Ileum (tissue), 1 donor: ENCODE measurements around the gene BAAT.

GRCh38 chr9:99104320-99104977 lies 464 bp upstream of the TGFBR1 start:
- PRO-cap, result bidirectional peak, plus-strand start at chr9:99104730, minus-strand start at chr9:99104636; bidirectional peak, plus-strand start at chr9:99105120, minus-strand start at chr9:99104903

- PRO-cap, result no peak
Observed at GRCh38 chr9:99121534-99122167, 16.7 kb downstream of the TGFBR1 start.

DNA sequence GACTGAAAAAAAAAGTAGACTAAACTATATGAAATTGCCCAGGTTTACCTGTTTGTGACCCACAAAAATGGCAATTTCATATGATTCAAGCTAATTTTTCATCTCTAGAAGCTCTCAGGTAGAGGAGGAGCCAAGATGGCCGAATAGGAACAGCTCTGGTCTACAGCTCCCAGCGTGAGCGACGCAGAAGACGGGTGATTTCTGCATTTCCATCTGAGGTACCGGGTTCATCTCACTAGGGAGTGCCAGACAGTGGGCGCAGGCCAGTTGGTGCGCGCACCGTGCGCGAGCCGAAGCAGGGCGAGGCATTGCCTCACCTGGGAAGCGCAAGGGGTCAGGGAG lies 276.5 kb downstream of the SEC61B start:
- PRO-cap, result no peak

DNA sequence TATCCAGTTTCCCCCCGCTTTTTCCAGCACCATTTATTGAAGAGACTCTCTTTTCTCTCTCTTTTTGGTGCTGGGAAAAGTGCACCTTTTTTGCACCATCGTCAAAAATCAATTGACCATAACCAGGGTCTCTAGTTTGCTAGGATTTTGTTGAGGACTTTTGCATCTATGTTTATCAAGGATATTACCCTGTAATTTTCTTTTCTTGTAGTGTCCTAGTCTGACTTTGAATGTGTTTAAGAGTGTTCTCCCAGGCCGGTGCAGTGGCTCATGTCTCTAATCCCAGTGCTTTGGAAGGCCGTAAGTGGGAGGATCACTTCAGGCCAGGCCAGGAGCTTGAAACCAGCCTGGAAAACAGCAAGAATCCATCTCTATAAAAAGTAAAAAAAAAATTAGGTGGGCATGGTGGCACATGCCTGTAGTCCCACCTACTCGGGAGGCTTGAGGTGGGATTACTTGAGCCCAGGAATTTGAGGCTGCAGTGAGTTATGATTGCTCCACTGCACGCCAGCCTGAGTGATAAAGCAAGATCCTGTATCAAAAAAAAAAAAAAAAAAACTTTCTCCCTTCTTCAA lies 93.5 kb downstream of the STX17 start:
- PRO-cap, result no peak

GRCh38 chr9:100001767-100002412 lies 95.4 kb downstream of the STX17 start:
- PRO-cap, result no peak

GRCh38 chr9:100145057-100145533 lies 46.1 kb downstream of the INVS start:
- PRO-cap, result no peak

DNA sequence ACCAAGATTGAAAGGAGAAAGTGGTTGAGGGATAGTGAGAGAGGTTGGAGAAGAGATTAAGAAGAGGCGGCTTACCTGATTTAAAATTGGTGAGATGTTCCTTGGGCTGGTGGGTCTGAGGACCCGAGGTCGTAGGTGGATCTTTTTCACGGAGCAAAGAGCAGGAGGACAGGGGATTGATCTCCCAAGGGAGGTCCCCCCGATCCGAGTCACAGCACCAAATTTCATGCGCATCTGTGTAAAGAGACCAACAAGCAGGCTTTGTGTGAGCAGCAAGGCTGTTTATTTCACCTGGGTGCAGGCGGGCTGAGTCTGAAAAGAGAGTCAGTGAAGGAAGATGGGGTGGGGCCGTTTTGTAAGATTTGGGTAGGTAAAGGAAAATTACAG lies 46.8 kb downstream of the INVS start:
- PRO-cap, result no peak

- PRO-cap, result bidirectional peak, plus-strand start at chr9:100411856, minus-strand start at chr9:100411746
Observed at GRCh38 chr9:100411408-100411959, 15.5 kb upstream of the MSANTD3 start.

DNA sequence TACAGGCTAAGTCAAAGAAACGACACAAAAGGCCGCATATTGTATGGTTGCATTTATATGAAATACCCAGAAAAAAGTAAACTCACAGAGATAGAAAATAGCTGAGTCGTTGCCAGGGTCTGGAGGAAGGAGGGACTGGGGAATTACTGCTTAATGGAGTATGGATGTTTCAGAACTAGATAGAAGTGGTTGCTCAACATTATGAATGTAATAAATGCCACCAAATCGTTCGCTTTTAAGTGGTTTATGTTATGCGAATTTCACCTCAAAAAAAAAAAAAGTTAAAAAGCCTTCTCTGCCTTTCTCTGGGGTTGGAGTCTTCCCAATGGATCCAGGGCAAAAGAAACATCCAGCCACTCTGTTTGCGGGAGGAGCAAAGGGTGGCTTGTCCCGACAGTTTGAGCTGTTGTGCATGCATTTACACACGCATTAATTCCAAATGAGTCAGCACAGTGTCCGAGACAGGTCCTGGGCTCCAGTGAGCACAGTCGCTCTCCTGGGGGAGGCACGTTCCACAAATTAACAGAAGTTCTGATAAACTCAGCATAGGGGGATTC lies 630 bp upstream of the MSANTD3 start:
- PRO-cap, result no peak

GRCh38 chr9:100473880-100474653 lies 1.1 kb downstream of the TMEFF1 start:
- PRO-cap, result no peak

- PRO-cap, result no peak
Observed at GRCh38 chr9:101326426-101326622, 58.5 kb downstream of the BAAT start.

DNA sequence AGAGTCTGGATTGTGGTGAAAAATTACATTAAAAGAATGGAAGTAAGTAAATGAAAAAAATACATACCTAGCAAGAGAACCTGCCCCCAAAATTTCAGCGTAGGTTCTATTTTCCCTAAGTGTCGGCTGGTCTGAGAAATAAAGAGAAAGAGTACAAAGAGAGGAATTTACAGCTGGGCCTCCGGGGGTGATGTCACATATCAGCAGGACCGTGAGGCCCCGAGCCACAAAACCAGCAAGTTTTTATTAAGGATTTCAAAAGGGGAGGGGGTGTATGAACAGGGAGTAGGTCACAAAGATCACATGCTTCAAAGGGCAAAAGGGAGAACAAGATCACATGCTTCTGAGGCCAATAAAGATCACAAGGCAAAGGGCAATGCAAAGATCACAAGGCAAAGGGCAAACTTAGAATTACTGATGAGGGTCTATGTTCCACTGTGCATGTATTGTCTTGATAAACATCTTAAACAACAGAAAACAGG lies at the start of gene BAAT:
Gene BAAT (minus strand): TSS at position 219 of the 482 bp plus-strand sequence.
- PRO-cap, result no peak

GRCh38 chr9:101404876-101405516 lies 6.3 kb downstream of the ZNF189 start:
- PRO-cap, result no peak

DNA sequence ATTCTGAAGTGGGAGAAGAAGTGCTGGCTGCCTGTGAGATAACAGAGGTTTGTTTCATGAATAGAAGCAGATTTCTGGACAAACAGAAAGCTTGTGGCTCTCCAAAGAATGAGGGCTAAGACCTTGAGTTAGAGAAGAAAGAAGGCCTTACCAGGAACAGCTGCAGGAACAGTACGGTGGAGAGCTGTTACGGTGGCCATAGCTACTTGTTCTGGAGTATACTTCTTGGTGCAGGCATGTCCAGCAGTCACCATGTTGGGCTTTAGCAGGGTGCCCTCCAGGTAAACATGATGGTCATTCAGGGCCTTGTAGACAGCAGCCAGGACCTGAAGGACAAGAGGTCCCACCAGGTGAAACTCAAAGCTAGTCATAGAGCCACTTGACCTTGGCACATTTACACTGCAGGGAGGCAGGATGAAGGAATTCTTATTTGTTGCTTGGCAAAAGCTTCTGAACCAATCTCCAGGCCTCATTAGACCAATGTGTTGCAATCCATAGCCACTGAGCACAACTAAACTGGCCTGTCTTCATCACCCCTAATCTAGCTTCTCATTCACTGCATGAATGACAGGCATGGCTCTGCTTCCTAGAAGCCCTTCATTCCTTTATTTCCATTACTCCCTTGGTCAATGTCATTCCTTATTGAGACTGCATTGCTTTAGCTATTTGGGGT lies 10.1 kb downstream of the ALDOB start:
- PRO-cap, result no peak

DNA sequence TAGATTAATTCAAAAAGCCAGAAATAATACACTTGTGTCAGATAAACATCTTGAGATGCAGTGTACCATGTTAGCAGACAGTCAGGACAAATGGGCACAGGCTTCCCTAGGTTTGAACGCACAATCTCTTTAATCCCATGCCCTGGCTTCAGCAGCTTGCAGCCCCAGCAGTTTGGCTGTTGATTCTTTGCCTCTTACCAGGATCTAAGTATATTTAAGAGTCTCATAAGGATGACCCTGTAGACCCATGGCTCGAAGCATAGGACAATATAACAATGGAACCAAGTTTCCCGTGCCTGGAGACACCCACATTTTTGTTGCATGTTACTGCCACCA lies 19.4 kb downstream of the NIPSNAP3B start:
- PRO-cap, result no peak

DNA sequence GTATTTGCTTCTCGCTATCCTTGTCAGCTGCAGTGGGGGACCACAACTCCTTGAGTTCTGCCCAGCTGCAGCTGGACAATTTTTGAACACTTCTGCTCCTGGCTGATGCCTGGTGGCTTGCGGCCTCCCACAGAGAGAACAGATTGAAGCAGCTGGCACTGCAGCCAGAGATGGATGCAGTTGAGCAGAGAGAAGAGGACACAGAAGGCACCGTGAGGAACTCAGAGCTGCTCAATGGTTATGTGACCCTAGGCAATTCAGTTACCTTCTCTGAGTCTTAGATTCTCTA lies 134.5 kb upstream of the ABCA1 start:
- PRO-cap, result no peak

- PRO-cap, result no peak
Observed at GRCh38 chr9:105259811-105260916, 15.7 kb downstream of the SLC44A1 start.

DNA sequence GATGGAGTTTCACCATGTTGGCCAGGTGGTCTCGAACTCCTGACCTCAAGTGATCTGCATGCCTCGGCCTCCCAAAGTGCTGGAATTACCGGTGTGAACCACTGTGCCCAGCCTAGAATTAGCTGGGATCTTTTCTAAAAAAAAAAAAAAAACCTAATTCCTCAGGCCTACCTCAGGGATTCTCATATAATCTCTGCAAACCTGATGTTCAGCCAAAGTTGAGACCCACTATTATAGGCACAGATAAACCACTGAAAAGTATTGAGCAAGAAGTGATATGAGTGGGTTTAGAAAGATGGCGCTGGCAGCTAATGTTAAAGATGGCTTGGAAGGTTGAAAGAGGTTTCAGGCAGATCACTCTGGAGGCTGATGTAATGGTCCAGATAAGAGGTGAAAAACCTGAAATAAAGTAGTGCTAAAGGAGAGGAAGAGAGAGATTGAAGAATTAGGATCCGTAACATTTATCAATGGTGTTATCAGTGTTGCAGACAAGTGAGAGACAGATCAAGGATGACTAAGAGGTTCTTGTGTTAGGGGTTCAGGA lies 58.2 kb downstream of the SLC44A1 start:
- PRO-cap, result no peak

DNA sequence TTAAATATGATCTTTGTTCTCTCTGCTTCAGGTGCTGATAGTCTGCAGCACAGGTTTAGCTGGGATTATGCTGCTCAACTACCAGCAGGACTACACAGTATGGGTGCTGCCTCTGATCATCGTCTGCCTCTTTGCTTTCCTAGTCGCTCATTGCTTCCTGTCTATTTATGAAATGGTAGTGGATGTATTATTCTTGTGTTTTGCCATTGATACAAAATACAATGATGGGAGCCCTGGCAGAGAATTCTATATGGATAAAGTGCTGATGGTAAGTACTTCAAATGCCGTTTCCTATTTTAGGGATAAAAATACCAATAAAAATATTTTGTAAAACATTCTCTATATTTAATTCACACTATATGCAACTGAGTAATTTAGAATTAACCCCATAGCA lies 64.7 kb upstream of the FSD1L start:
- PRO-cap, result no peak

DNA sequence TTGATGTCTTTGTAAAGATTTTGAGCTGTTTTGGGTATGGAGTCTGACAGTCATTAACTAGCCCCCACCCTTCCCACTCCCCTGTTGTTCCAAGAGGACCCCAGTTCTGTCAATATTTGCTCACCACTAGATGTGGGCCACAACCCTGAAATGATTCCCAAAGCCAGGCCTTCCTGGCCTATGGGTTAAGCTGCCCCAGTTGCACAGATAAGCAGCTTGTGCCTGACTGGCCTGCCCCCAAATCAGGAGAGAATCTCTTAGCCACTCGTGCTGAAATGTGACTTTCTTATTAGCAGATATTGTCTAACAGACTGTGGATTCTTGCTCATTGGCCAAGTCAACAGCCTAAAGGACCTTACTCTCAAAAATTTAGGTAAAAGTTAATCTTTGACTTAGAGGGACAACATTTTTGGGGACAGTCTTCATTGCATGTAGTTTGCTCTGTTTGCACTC lies 29.3 kb upstream of the FSD1L start:
- PRO-cap, result no peak